Body of pancreas (tissue), 2 donors: ENCODE results near the gene INTS1.

DNA sequence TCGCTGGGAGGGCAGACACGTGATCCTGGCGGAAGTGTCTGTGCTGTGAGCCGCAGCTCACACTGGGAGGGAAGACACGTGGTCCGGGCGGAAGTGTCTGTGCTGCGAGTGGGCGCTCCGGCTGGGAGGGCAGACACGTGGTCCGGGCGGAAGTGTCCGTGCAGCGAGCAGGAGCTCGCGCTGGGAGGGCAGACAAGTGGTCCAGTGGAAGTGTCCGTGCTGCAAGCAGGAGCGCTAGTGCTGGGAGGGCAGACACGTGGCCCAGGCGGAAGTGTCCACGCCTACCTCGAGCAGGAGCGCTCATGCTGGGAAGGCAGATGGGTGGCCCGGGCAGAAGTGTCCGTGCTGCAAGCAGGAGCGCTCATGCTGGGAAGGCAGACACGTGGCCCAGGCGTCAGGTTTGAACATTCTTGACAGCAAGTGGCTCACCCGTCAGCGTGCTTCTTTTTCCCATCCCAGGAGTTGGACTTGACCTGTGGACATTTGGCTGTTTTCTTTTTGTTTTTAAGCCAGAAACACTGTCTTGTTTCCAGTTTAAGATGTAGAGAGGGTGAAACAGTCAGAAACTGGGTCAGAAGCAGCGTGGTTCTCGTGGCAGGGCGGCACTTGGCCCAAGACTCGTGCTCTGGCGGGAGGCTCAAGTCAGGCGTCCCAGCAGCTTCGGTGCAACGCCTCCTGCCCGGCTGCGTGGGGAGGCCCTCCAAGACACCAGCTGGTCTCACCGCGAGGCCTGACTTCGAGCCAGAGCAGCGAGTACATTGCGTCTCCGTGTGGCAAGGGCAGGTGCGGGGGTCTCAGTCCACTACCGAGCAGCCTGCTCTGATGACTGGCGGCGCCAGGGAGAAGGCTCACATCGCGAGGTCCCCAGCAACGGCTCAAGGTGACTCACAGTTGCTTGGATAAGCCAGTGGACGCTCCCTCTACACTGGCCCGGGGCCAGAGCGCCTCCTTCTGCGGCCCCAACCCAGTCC, 41.5 kb upstream of the PRKAR1B start:
- PRO-cap = no peak
- RAMPAGE, long total RNA, 2 experiments = no peak in any of the 2 experiments

- PRO-cap = bidirectional peak, plus-strand start at chr7:771491, minus-strand start at chr7:771361
- RAMPAGE, long total RNA, 2 experiments = no peak in any of the 2 experiments
Observed at GRCh38 chr7:771044-771988, 44.2 kb upstream of the PRKAR1B start.

DNA sequence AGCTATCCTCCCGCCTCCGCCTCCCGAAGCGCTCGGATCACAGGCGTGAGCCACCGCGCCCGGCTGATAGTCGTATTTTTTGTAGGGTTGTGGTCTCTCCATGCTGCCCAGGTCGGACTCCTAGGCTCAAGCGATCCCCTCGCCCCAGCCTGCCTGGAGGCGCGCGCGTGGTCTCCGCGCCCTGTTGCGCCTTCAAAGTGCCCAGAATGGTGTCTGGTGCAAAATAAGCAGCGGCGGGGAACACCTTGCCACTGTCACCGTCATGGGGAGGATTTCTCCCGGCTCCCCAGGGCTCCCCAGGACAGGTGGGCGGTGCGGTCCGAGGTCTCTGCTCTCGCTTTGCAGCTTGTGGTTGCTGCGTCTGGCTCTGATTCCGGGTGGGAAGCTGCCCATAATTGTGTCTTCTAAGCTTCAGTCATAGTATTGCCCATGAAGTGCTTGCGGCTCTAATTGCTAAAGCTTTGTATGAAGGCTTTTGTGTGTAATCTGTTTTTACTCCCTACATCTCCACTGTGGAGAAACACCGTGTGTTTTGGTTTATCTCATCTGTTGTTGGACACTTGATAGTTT, 15.0 kb upstream of the SUN1 start:
- PRO-cap = unidirectional peak, minus-strand start at position 369 of the sequence
- RAMPAGE, long total RNA, 2 experiments = no peak in any of the 2 experiments

DNA sequence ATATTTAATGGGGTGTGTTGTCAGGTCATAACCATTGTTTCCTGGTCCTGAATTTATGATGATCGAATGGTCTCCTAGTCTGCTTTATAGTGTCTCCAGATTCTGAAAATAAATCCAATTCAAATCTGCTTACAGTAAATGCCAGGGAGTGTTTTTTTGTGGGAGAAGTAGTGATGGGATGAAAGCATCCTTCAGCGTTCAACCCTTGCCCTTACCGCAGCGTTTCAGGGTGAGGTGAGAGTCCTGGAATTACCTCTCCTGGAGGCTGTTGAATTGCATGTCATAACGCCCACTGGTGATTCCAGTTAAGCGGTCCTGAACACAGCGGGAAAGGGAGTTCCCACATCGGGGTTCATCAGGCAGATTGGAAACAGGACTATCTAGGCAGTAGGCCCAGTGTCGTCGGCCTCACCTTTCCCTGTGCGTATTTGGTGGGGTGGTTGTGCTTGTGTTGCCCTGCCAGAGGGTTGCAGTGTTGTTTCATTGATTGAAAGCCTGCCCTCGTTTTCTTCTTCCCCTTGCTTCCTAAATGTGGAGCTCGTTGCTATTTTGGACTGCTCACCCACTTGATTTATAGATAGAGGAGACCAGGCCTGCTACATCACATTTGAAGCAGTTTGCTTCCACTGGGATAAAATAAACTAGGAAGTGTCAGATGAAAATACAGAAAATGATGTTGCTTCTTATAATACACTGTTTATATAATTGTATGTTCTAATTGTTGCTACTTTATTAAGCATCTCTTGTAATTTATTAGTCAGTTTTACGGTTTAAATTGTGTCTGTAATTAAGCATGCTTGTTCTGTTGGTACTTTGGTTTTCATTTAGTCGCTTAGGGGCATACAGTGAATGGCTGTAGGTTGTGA, 10.6 kb upstream of the SUN1 start:
- PRO-cap = no peak
- RAMPAGE, long total RNA, 2 experiments = no peak in any of the 2 experiments

GRCh38 chr7:866924-868082, 9.1 kb upstream of the GET4 start:
- PRO-cap = no peak
- RAMPAGE, long total RNA, 2 experiments = no peak in any of the 2 experiments

- PRO-cap = no peak
- RAMPAGE, long total RNA, 2 experiments = no peak in any of the 2 experiments
Observed at GRCh38 chr7:874541-874899, 1.8 kb upstream of the GET4 start.

DNA sequence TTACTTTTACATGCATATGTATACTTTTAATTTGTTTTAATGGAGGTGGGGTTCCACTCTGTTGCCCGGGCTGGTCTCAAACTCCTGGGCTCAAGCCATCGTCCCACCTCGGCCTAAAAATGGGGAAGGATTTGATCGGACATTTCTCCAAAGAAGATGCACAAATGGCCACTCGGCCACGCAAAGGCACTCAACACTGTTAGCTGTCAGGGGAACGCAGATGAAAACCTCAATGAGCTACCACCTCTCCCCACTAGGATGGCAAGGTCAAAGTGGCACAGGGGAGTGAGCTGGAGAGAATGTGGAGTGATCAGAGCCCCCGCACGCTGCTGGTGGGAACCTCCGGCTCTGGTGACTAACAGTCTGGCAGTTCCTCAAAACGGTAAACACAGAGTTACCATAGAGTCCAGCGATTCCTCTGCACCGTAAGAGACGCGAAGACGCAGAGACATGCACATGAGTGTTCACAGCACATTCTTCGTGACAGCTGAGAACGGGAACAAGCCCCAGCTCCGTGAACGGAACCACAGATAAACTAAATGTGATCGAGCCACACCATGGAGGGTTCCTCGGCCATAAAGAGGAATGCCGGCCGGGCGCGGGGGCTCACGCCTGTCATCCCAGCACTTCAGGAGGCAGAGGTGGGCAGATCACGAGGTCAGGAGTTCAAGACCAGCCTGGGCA, 25.9 kb downstream of the ADAP1 start:
- PRO-cap = no peak
- RAMPAGE, long total RNA, 2 experiments = no peak in any of the 2 experiments

GRCh38 chr7:1027012-1028008, 17.0 kb upstream of the GPR146 start:
- PRO-cap = unidirectional peak, plus-strand start at chr7:1027301; bidirectional peak, plus-strand start at chr7:1027408, minus-strand start at chr7:1027430; bidirectional peak, plus-strand start at chr7:1027525, minus-strand start at chr7:1027479
- RAMPAGE, long total RNA, 2 experiments = no peak in any of the 2 experiments

- PRO-cap = no peak
- RAMPAGE, long total RNA, 2 experiments = no peak in any of the 2 experiments
Observed at GRCh38 chr7:1052046-1052554, 7.8 kb downstream of the GPR146 start.

DNA sequence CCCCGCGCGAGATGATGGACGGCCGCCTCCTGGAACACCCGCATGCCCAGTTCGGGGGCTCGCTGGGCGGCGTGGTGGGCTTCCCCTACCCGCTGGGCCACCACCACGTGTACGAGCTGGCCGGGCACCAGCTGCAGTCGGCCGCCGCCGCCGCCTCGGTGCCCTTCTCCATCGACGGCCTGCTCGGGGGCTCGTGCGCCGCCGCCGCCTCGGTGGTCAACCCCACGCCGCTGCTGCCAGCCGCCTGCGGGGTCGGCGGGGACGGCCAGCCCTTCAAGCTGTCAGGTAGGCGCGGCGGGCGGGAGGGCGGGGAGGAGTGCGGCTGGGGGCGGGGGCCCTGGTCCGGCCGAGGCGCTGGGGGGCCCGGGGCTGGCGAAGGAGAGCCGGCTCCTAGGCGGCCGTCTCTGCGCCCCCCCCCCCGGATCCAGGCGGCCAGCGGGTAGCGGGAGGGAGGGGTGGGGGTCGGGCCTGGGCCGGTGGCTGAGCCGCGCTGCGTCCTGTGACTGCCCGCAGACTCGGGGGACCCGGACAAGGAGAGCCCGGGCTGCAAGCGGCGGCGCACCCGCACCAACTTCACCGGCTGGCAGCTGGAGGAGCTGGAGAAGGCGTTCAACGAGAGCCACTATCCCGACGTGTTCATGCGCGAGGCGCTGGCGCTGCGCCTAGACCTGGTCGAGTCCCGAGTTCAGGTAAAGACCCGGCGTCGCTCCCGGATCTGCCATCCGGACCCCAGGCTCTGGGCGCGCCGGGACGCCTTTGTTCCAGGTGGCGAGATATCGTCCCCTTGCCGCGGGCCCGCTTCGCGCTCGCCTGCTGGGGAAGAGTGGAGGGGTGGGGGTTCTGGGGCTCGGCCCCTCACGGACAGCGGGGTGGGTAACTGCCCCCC, 578 bp downstream of the UNCX start:
- PRO-cap = no peak
- RAMPAGE, long total RNA, 2 experiments = no peak in any of the 2 experiments

GRCh38 chr7:1290741-1291107, 58.1 kb downstream of the UNCX start:
- PRO-cap = no peak
- RAMPAGE, long total RNA, 2 experiments = no peak in any of the 2 experiments

DNA sequence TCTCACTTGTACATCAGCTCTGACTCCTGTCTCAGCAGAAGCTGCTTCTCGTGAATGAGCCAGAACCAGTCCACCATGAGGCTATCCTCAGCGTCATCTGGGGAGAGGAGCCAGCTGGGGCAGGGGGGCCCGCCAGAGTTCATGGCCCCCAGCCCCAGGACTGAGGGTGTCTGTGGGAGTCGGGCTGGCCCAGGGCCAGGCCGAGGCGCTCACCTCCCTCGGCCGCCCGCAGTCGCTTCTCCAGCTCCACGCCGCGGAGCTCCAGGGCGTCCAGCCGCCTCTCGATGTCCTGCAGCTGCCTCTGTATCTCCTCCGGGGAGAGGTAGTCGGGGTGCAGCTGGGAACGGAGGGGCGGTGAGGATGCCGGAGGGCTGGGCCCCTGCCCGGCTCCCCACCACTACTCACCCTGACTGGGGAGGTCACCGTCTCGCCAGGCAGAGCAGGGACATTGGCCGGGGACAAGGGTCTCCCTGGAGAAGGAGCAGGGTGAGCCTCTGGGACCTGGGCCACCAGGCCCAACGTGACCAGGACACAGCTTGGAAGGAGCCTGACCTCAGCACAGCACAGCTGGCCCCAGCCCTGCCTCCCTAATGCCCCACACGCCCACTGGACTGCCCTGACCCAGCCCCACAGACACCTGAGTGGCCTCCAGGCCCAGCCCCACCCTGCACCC, 21.2 kb downstream of the MICALL2 start:
- PRO-cap = no peak
- RAMPAGE, long total RNA, 2 experiments = no peak in any of the 2 experiments

GRCh38 chr7:1466646-1467094, 7.4 kb upstream of the MICALL2 start:
- PRO-cap = no peak
- RAMPAGE, long total RNA, 2 experiments = no peak in any of the 2 experiments

DNA sequence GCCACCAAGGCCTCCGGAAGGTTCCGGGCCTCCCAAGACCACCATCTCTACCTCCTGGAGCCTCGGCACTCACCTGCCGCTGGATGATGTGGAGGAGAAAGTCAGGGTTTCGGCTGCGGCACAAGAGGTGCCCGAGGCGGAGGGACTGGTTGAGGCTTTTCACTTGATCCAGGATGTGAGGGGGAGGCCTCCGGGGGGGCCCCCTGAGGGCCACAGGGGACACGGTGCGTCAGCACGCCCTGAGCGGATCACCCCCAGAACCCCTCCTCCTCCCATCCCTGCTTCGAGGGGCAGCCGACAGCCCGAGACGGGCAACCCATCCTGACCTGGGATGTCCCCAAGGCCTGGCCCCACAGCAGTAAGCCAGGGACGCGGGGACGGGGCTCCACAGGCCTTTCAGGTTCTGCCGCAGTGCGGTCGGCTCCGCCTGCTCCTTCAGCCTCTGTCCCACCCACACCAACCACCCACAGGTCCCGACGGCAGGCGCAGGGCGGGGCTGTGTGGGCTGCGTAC, 16.9 kb downstream of the INTS1 start:
- PRO-cap = no peak
- RAMPAGE, long total RNA, 2 experiments = no peak in any of the 2 experiments

GRCh38 chr7:1492679-1493297, 11.4 kb downstream of the INTS1 start:
- PRO-cap = no peak
- RAMPAGE, long total RNA, 2 experiments = no peak in any of the 2 experiments

- PRO-cap = bidirectional peak, plus-strand start at chr7:1504604, minus-strand start at chr7:1504376
- RAMPAGE, long total RNA, 2 experiments = no peak in any of the 2 experiments
Observed at GRCh38 chr7:1503782-1504812, at the start of gene INTS1. Gene INTS1, minus strand, starts transcription at chr7:1504389.

GRCh38 chr7:1533651-1534310, 3.3 kb downstream of the MAFK start:
- PRO-cap = bidirectional peak, plus-strand start at chr7:1534061, minus-strand start at chr7:1533948
- RAMPAGE, long total RNA, 2 experiments = no peak in any of the 2 experiments

DNA sequence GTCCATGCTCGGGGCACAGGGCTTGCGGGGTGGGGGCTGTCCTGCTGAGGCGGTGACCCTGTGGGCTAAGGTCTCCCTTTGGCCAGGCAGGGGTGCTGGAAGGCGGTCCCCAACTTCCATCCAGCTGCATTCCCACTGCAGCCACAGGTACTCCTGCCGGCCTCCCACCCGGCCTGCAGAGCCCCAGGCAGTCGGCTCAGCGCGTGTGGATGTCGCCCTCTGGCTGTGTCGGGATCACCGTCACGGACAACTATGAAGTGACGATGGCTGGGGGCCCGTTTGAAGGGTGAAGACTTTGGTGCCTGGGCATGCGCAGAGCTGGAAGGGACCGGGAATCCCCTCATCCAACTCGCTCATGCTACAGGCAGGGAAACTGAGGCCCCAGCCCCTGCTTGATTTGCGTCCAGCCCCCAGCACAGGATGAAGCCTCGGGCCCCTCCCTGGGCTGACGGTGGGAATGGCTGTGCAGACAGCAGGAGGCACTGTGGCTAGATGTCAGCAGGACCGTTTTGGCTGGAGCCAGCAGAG, 2.3 kb upstream of the TMEM184A start:
- PRO-cap = no peak
- RAMPAGE, long total RNA, 2 experiments = no peak in any of the 2 experiments

- PRO-cap = no peak
- RAMPAGE, long total RNA, 2 experiments = no peak in any of the 2 experiments
Observed at GRCh38 chr7:1566533-1566999, 3.3 kb downstream of the PSMG3 start.

GRCh38 chr7:1817159-1818314, 147.5 kb downstream of the ELFN1 start:
- PRO-cap = no peak
- RAMPAGE, long total RNA, 2 experiments = no peak in any of the 2 experiments